CD14-positive monocyte (primary cell): ENCODE measurements around a stretch of chr16.

- CAGE, long polyA plus RNA = no peak
Measured at GRCh38 chr16:8816555-8817401, 19.1 kb downstream of the PMM2 start.

GRCh38 chr16:8869064-8869437 is 245 bp upstream of the CARHSP1 start:
- CAGE, long polyA plus RNA = no peak

DNA sequence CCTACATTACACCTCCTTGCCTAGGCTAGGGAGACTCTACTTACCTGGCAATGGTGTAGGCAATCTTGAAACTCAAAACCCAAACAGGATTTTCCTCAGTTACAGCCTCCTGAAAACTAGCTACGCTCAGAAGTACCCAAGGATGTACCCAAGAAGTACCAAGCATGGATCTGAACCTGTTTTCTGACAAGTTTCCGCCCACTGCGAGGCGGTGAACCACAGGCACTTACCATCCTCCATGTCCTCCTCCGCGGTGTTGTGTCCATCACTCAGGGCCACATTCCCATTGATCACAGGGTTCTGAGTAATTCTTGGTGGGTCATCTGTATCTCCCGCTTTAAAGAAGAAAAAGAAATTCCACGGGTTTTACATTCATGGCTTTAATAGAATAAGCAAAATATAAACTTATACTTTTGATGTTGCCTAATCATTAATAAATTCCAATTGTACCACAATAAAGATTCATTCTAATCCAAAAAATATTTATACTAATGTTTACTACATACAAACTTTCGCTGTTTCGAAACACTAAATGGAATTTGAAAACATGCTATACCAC is 33.6 kb downstream of the USP7 start:
- CAGE, long polyA plus RNA = no peak

GRCh38 chr16:8964176-8964531 is 448 bp upstream of the USP7 start:
- CAGE, long polyA plus RNA = no peak

DNA sequence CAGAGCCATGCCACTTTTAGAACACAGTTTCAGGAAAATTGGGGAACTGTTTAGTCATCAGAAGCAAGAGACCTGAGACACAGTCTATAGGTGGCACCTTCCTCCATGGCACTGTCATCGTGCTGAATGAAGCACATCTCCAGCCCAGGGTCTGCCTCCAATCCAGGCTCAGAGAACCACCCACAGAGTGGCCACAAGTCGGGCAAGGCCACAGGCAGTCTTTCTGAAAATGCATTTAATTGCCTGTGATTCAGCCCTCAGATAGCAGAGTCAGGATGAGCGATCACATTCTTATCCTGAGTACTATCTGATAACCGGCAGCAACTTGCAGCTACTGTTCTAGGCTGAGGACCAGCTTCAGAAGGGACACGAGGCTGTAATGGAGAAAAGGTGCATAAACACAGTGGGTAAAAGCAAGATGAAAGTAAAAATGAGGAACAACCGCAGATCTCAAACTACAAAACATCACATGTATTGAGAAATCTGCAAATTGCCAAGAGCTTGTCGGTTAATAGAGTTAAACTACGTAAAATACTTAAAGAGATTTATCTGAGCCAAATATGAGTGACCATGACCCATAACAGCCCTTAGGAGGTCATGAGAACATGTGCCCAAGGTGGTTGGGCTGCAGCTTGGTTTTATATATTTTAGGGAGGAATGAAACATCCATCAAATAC is 14.1 kb upstream of the HAPSTR1 start:
- CAGE, long polyA plus RNA = no peak

DNA sequence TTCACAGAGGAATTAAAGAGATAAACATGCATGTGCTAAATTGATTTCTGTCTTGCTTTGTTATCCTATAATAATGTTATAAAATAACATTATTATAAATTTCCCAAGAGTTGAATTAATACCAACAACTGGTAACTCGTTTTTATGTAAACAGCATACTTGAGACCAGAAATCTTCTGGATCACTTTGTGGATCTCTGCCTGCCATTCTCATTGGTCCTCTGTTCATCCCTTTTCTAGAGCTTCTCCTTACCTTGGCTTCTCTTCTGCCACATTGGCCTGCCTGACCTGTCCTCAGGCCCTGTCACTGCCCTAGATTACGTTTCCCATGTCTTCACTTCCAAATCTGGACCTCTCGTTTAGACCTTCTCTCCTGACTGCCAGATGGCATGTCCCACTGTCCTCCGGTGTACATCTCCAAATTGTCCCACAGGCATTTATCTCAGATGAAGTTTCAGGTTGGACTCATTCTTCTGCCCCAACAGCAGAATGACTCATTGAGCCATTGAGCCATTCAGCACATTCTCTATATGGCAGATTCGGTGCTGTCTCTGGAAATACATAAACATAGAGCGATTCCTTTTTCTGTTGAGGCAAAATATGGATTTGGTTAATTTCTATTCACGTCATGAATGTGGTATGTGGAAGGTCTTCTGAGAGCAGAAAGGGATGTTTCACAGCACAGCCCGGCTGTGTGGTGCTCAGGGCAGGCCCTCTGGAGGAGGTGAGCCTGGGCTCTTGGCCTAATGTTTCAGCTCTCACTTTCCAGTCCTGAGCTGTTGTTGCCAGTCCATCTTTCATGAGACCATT is 15.5 kb downstream of the HAPSTR1 start:
- CAGE, long polyA plus RNA = no peak

DNA sequence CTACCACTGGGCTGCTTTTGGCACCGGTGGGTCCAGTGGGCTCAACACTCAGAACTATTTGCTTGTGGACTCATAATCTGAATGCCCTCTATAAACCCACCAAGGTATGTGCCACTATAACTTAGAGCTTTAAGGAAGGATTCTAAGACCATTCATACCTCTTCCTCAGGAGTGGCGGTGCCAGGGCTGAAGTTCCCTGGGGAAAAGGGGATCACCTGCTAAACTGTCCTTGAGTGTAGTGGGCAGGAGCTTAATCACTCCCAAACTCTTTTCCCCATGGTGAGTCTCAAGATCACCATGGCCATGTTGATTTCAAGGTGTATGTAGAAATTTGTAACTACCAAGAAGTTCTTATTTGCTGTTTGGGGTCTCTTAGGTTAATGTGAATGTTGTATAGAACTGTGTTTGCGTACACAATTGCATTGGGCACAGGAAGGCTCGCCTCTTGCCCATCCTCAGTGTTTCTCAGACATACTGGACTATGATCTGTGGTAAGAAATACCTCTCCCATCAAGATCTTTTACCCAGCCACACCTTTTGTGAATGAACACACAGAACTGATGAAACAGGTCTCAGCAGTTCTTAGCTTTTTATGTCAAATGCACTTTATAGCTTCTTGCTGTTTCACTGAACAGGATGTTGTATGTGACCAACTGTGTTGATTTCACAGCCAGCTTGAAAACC is 31.3 kb downstream of the HAPSTR1 start:
- CAGE, long polyA plus RNA = no peak

- CAGE, long polyA plus RNA = no peak
Measured at GRCh38 chr16:9287081-9287718, 195.8 kb downstream of the HAPSTR1 start.

DNA sequence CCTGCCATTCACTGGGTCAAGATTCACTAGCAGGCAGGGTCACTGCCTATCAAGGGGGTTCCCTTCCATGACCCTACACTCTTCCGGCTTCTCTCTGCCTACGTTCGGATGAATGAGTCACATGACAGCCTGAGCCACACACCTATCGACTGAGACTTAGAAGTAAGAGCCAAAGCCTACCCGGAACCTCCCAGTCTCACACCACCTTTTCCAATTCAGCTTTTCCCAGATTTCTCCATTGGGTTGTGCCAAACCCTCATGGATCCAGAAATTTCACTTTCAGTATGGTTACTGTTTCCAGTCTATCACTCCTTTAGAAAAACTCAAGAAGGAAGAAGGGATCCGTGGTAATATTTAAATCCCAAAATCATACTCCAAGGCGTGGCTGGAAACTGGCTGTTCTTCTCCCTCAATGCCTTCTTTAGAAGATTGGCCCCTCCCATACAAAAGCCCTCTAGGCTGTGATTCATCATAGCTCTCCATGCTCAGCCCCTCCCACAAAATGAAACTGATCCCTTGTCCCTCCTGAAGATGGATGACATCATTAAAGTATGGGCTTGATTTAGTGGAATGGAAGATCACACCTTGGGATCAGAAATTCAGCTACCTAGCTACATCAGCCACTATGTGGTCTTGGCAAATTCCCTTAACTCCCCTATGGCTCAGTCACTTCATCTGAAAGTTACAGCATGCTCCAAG is 4.3 kb downstream of the GRIN2A start:
- CAGE, long polyA plus RNA = no peak

GRCh38 chr16:10598166-10598581 is 17.8 kb upstream of the EMP2 start:
- CAGE, long polyA plus RNA = no peak

- CAGE, long polyA plus RNA = no peak
Measured at GRCh38 chr16:10599536-10599994, 19.2 kb upstream of the EMP2 start.

DNA sequence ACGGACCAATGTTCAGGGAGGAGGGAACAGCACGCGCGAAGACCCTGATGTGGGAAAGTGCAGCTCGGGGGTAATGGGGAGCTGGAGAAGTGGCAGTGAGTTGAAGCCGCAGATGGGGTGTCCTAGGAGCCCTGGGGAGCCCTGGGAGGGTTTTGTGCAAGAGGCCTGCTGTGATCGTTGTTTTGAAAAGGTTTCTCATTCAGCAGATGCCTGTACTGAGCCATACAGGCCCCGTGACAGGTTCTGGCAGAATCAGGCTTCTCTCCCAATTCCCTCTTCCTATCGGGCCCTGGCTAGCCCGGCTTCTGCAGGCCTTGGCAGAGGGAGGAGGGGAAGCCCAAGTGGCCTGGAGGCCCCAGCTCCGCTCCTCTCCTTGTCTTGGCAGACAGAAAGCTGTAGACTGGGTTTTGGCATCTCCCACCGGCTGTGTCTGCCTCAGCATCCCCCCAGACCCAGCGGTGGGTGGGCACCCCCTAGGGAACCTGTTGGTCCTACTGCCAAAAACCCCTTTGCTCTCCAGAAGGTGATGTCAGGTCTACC is 38.4 kb upstream of the EMP2 start:
- CAGE, long polyA plus RNA = no peak

- CAGE, long polyA plus RNA = no peak
Measured at GRCh38 chr16:10619269-10619938, 39.0 kb upstream of the EMP2 start.

DNA sequence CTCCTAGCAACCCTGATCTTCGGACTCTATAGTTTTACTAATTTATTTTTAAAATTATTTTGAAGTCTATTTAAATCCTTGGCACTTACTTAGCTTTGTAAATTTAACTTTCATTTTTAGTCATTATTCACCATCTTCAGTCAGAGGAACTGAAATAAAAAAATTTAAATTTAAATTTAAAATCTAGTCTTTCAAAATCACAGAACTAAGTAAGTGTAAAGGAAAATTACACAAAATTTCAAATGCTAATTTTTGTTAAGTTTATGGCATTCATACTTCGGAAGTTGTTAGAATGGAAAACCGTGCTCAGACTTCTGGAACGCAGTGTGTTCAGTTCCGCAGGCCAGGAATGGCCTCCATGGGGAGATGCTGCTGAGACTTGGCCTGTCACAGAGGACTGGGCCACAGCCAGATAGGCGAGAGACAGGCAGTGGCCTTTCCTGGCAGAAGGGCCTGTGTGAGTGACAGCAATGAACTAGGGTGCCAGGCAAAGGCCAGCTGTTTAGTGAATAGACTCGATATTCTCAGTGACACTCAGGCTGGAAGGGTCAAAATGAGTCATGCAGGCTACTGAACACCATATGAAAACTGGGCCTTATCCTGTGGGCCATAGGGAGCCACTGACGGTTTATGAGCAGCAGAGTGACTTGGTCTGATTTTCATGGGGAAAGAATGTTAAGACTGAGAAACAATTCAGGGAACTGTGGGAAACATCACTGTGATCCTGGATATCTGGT is 5.5 kb upstream of the NUBP1 start:
- CAGE, long polyA plus RNA = no peak

GRCh38 chr16:10757538-10758209 is 14.0 kb downstream of the NUBP1 start:
- CAGE, long polyA plus RNA = no peak

DNA sequence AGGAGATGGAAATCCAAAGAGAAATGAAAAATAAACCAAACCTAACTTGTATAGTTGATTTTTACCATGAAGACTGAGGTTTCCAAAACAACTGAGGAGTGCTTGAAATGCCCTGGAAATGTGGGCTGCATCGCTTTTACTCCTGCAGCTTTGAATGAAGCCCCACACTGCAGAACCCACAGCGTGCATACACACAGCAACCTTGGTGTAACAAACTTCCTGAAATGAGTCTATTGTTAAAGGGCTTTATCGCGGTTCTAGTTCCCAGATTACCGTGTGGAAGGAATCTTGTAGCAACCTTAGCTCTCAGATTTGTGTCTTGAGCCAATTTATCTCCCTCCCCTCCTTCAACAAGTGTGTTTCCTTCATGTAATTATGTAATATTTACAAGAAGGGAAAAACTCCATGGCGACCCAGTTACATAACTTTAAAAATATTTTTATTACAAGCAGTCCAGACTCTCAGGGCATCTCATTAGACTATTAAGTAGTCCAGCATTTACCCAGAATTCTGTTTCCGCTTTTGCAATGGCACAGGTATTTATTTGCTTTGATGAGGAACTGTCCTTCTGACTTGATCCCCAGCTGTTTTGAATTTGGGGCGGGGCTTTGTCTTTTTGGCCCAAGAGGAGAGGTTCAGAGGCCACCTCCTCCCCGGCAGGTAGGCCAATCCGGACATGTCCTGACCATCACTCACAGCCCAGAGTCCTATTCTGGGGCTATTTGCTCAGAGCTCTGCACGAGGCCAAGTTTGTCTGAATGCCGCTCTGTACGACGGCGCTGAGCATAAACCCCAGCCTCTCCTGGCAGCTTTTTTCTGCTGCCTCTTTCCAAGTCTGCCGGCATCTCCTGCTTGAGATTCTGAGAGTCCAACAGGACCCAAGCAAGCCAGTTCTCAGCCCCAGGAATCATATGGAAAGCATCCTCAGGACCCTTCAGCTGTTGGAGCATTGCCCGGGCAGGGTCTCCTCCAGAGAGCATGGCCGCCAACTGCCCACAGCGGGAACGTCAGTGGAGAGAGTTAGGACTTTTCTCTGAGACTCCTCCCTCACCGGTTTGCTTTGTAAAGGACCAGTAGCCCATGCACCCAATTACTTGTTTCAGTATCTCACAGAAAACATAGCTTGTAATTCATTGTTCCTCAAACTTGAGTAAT is 35.6 kb downstream of the CLEC16A start:
- CAGE, long polyA plus RNA = no peak

DNA sequence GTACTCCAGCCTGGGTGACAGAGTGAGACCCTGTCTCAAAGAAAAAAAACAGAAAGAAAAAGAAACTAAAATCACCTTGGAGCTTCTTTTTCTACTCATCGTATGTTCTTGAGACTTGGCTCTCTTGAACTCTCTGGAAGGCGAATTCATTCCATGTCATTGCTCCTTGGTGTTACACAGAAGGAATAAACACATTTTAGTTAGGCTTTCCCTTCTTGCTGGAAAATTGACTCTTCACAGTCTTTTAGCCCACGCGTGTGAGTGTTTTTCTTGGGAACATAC is 142.4 kb downstream of the SOCS1 start:
- CAGE, long polyA plus RNA = no peak

DNA sequence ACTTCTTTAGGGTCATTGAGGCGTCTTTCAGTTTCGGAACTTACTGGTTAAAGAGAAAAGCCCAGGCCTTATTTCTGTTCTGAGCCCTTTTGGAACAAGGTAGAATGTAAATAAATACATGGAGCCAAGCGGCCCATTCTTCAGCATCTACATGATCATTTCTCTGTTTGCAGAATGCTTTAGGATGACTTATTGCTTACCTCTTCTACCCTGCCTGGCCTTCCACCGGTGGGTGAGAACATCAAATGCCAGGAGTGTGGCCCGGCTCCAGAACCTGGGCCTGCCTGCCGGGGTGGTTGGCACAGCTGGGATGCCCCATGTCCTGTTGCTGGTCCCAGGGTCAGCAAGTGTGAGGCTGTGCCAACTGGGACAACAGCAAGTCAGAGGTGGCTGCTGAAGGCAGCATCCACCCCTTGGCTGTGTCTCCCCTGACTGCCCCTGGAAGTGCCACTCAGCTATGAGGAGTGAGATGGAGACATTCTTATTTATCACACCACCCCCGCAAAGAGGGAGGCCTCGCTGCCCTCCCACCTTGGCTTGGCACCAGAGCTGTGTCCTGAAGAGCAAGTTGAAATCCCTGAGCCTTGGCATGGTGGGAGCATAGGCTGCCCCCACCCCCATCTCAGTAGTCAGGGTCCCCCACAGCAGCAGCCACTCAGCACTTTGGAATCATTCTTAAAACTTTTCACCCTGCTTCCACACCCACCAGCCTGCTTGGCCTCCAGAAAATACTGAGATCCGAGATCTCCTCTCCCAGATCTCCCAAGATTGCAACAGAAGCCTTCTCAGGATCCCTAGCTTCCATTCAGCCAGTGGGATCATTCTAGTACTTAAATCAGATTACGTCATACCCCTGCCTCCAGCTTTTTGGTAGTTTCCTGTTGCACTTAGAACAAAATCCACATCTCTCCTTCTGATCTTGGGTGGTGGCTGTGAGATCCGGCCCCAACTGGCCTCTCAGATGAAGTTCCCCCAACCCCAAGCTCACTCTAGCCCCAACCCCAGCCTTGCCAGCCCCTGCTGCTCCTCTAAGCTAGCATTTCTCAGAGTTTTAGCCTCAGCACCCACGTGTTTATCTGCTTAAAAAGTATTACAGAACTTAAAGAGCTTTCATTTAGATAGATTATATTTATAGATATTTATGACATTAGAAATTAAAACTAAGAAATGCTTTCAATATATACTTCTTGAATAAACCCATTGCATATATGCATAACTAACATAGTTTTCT is 127.5 kb downstream of the SOCS1 start:
- CAGE, long polyA plus RNA = no peak

DNA sequence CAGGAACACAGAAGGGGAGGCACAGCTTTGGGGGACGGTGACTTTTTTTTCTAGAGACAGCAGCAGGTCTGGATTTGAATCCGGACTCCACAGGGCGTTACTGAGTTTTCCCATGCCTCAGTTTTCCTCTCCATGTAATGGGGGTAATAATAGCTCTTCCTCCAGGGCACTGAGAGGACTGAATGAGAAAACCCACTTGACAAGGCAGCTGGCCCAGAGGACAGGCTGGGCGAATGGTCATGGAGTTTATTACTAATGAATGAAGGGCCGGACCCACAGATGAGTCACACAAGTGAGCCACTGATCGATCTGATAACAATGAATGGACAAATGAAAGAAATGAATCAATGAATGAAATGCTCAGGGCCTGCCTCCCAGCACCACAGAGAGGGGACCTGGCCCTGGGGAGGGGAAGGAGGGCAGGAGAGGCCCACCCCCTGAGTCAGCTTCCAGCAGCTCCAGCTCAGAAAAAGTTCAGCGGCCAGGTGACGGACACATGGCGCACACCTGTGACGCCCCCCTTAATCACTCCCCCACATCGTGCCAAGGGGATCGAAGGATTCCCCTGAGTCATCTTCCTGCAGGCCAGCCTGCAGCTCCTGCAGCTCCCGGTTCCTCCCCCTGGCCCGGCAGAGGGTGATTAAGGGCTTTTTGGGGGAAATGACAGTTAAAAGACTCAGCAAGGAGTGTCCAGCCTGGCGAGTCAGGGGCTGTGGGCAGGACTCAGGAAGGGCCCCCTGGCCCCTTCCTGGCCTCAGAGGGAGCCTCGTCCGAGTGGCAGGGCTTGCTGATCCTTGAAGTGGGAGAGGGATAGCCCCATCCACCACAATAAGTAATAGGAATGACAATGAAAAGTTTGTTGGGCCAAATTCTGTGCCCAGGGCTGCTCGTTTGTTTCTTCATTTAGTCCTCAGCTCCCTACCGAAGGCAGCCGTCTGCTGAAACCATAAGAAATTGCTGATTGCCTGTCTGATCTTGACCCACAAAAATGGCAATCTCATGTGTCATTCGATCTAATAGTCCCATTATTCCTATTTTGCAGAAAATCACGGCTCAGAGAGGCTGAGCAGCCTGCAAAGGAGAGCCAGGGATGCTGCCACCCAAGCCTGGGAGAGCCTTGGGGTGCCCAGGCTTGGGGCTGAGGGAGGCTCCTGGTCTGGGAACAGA is 54.1 kb downstream of the SOCS1 start:
- CAGE, long polyA plus RNA = no peak

DNA sequence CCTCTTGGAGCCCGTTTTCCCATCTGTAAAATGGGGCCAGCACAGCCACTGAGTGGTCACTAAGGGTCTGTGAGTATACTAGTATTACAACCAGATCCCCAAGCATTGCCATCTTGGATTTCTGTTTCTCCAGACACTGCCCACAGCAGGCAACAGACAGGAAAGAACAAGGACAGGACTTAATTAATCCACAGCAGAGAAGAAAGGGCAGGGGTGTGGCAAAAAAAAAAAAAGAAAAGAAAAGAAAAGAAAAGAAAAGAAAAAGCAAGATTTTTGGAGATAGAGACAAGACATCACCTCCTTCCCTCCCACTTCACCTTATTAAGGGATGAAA is 3.2 kb downstream of the SOCS1 start:
- CAGE, long polyA plus RNA = no peak